ENCODE measurements around the gene CXCR2.

DNA sequence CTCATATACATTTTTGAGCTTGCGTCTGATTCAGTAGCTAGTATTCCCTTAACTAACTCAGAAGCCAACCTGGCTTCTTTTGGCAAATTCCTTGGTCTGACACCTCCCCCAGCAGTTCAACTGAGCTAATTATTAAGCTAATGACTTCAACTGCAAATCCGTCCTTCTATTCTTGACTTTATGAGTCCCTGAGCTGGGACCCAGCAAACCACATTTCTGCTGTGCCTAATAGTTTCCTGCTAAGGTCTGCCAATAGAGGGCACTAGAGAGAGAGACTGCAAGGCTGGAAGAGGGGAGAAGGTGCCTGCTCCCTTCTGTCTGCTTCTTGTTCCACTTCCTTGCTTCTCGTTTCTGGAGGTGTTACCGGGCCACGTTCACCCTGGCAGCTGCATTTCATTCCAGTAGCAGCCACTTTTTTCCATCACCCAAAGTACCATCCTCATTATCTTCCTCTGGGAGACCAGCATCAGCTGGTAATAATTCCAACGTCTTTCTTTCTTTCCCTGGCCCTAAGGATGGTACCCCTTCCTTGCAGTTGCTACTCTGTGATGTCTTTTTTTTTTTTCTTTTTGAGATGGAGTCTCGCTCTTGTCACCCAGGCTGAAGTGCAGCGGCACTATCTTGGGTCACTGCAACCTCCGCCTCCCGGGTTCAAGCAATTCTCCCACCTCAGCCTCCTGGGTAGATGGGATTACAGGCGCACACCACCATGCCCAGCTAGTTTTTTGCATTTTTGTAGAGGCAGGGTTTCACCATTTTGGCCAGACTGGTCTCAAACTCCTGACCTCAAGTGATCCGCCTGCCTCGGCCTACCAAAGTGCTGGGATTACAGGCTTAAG, 351.9 kb downstream of the TNS1 start:
- RAMPAGE, long total RNA: no peak
- RRBS: no CpG with 5 or more reads among the region's 13 CpGs

GRCh38 chr2:217681826-217682112, 321.0 kb downstream of the TNS1 start:
- RAMPAGE, long total RNA: no peak

DNA sequence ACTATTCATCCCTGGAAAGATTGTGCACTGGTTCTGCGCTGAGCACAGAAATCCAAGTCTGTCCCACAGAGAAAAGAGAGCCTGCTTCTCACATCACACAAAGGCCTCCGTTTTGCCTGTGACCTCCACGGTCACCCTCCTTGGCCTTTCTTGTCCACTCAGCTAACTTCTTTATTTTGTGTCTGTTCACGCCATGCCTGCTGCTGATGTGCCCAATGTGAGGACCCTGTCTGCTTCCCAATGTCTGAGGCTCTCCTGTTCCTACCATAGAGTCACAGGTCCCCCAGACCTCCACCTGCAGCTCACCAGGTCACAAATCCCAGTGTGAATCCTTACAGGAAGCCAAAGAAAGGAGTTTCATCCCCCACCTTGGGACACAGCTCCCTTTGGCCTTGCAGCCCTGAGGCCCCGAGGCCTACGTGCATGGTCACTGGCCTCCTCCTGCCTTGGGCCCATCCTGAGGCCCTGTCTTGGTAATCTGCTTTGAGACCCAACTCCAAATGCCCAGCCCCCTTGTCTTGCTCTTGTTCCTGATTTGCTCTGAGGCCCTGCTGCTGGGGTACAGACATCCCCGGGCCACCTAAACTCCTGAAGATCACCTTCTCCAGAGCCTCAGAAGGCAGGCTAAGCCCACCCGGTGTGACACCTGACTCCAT, 255.0 kb downstream of the TNS1 start:
- RAMPAGE, long total RNA: no peak
- RRBS: 91% methylated on average over 2 of the region's 8 CpGs

DNA sequence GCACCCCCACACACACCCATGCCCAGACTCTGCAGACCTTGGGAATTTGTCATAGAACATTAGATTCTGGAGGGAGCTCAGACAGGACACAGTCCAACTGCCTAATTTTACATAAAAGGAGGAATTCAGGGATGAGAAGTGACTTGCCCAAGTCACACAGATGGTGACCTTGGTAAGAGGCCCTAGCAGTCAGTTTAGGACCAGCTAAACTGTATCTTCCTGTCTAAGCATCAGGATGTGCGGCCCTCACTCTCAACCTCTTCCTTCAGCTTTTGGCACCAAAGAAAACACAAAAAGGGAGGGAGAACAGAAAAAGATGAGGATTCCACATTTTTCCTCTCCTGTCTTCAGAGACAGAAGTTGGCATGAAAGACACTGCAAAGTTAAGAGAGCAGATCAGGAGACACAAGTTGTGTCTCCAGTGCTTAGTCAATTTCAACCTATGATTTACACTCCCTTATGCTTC, 186.8 kb downstream of the TNS1 start:
- RAMPAGE, long total RNA: no peak
- RRBS: no CpG with 5 or more reads among the region's 1 CpG

DNA sequence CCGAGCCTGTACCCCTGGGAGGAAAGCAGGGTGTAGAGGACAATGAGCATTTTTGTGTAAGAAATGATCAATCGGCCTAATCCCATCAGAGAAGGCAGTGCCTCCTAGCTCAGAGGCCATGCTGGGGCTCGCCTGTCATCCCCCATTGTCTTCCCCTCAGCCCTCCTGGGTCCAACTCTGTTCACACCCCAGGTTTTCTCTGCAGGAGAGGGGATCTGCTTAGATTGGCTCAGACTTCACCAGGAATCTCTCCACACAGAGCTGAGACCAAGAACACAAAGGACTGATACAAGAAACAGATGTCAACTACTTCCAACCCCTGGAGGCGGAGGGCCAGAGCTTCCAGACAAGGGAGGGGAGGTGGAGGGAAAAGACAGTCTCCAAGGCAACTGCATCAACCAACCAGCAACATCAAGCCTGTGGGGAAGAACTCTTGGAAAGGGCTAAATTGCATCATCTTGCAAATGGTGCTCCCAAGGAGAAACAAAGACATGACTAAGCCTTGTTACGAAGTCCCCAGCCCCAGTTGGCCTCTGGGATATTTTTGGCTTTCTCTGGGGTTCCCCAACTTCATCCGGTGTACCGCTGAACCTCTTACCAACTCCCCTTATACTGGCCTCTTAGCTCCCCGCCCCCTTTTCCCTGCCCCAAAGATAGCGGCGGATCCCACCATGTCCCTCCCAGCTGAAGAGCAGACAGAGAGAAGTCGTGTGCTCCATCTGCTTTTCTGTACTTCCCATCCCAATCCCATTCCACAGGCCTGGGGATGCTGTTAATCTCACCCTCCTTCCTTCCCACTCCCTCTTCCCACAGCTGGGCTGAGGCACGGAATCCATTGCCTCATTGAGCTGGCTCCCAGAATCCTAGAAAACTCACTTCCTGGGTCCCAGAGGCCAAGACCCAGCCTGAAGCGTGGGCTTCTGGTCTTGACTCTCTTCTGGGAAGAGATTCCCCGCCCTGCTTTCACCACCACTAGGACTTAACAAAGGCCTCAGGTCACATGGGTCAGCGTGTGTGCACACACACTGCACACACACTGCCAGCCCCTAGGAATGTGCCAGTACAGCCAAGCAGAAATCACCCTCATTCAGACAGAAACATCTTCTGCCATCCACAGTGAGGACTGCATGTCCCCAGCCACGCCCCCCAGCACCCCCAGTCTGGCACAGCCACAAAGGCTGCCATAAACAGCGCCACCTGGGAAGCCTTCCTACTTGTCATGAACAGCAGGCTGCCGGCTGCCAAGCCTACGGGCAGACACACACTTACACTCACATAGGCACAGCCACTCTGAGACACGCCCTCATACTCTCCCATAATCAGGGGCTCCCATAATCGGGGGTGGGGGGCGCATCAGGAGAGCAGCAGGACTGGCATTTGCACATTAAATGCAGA, 166.1 kb downstream of the TNS1 start:
- RAMPAGE, long total RNA: no peak
- RRBS: no CpG with 5 or more reads among the region's 22 CpGs

- RAMPAGE, long total RNA: no peak
- RRBS: no CpG with 5 or more reads among the region's 5 CpGs
These were observed 136.5 kb downstream of the TNS1 start for GRCh38 chr2:217865984-217867044.

DNA sequence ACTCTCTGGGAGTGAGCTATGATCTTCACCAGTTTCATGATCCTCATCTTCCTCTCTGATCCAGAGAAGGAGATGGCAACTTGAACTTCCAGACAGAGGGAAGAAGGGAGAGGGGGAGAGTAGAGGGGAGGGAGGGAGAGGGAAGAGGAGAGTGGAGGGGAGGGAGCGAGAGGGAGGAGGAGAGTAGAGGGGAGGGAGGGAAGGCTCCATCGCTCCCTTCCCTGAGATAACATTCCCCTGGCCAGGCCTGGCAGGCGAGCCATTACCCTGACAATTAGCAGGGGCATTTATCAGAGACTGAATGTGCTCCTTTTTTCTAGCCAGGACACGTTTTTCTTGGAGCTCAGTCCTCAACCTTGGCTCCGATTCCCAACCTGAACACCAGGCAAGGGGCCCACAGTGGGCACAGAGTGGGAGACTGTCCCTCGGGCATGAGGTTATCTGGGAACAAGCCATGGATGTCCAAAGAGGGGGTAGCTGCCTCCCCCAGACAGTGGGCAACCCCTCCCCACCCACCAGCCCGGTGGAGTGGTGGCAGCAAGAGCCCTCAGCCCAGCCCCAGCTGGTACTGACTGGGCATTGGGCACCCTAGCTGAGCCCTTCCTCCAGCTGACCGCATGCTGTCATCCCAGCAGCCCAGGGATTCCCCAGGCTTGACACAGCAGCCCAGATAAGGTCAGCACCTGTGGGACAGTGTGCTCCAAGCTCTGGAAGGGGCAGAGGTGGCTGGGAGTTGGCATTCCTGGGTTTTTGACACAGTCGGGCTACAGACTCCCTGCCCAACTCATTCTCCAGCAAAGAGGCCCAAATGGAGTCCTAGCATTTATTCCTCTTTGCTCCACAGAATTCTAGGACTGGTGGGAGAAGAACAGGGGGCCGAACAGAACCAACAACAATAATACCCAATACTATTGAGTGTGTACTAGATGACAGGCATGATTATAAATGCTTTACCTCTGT, 81.7 kb downstream of the TNS1 start:
- RAMPAGE, long total RNA: no peak
- RRBS: no CpG with 5 or more reads among the region's 10 CpGs

DNA sequence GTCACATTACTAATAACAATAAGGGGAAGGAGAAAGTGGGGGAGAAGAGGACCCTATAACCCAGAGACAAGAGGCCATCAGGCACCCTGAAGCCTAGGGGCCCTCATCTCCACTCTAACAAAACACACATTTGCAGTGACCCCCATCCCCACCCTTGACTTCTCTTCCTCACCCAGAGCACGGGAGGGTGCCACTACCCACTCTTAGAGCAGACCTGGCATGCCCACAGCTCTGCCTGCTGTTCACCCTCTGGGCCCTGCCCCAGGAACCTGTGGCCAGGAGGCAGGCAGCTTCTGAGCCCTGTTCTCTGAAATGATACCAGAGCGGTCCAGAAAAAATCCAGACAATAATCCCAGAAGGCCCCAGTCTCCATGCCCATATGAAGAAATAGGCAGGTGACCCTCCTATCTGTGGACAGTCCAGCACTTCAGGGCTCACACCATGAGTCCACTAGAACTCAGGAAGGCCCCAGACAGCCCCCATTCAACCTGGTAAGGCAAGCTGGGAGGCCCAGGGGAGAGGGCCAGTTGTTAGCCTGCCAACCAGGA, 75.2 kb downstream of the TNS1 start:
- RAMPAGE, long total RNA: no peak
- RRBS: no CpG with 5 or more reads among the region's 2 CpGs

GRCh38 chr2:217940262-217940777, 62.5 kb downstream of the TNS1 start:
- RAMPAGE, long total RNA: no peak
- RRBS: no CpG with 5 or more reads among the region's 9 CpGs

GRCh38 chr2:217972422-217972861, 30.4 kb downstream of the TNS1 start:
- RAMPAGE, long total RNA: no peak
- RRBS: no CpG with 5 or more reads among the region's 1 CpG

DNA sequence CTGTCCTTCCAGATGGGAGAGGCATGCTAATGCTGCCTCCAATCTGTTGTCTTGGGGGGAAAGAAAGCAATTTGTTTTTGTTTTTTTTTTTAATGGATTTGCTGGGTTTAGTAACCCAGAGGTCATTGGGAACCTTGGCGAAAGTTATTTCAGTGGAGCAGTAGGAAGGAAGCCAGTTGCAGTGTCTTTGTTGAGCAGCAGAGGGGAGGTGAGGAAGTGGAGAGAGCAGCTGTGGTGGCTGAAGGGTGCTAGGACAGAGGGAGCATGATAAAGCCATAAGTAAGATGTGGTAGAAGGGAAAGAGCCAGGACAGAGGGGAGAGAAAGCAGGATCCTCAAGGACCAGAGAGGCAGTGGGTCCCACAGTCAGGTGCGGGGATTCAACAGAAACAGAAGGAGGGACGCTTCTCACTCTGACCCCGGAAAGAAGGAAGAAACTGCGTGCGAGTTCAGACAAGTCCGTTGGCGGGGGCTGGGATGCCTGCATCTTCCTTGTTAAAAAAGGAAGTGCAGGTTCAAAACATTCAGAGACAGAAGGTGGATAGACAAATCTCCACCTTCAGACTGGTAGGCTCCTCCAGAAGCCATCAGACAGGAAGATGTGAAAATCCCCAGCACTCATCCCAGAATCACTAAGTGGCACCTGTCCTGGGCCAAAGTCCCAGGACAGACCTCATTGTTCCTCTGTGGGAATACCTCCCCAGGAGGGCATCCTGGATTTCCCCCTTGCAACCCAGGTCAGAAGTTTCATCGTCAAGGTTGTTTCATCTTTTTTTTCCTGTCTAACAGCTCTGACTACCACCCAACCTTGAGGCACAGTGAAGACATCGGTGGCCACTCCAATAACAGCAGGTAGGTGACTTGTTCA, at the start of gene CXCR2:
Gene CXCR2, plus strand, starts transcription at position 526 of the 867 bp plus-strand sequence.
- RAMPAGE, long total RNA: no peak
- RRBS: no CpG with 5 or more reads among the region's 10 CpGs

DNA sequence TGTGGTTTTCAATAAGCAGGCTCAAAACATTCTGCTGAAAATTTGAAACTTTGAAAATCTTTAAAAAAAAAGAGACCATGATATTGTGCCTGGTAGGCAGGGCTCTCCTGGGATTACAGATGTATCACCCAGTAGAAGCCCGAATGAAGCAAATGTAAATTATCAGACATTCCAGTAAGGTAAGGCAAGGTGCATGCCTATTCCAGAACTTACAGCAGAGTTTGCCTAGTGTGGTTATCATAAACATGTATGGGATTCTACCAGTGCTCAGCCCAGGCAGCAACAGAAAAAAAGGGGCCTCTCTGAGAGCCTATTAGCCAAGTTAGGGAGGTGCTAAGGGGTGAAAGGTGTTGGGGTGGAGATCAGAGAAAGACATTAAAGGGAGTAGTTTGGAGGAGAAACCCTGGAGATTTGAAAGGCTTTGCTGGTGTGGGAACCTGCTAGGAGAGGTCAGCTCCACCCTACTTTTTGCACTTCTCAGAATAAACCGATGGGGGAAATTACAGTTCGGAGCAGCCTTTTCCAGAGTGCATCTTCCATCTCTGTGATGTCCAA, 2.9 kb downstream of the ARPC2 start:
- RAMPAGE, long total RNA: no peak
- RRBS: no CpG with 5 or more reads among the region's 3 CpGs

DNA sequence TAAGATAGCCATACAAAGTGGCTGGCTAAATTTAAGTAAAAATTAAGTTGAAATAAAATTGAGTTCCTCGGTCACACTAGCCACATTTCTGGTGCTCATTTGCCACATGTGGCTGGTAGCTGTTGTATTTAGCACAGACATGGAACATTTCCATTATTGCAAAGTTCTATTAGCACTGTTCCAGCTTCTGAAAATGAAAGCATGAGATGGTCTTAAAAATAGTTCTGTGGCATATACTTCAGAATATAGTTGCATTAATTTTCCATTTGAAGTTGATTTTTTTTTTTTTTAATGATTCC, 3.3 kb downstream of the ARPC2 start:
- RAMPAGE, long total RNA: no peak
- RRBS: no CpG with 5 or more reads among the region's 1 CpG

DNA sequence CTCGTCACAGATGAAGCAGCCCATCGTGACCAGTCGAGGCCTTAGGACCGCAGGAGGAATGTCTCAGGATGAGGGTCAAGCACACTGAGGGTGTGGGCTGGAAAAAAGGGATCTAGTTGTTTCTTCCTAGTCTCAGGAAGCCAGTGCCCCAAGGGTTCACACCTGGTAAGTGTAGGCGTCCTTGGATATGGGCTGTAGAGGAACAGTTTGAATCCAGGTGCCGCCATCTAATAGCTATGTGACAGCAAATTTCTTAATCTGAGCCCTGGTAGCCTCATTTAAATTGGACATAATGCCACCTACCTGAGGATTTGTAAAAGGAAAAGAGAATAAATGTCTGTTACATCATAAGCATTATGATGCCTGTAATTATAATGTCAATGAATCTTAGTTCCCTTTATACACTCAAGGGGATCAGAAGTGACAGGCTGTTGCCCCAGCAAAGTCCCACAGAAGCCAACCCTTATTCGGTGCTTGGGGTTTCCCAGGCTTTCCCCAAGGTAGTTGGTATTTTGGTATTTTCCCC, 3.7 kb upstream of the GPBAR1 start:
- RAMPAGE, long total RNA: no peak
- RRBS: no CpG with 5 or more reads among the region's 7 CpGs

- RAMPAGE, long total RNA: no peak
- RRBS: no CpG with 5 or more reads among the region's 11 CpGs
These were observed 5.0 kb downstream of the PNKD start for GRCh38 chr2:218275170-218275928.

- RAMPAGE, long total RNA: no peak
- RRBS: 35% methylated on average over 3 of the region's 27 CpGs
These were observed 9.9 kb downstream of the TMBIM1 start for GRCh38 chr2:218281920-218283352.

GRCh38 chr2:218291581-218292329, 548 bp downstream of the TMBIM1 start:
- RAMPAGE, long total RNA: no peak
- RRBS: 1% methylated on average over 8 of the region's 23 CpGs

- RAMPAGE, long total RNA: no peak
- RRBS: no CpG with 5 or more reads among the region's 9 CpGs
These were observed 4.3 kb upstream of the CTDSP1 start for GRCh38 chr2:218395495-218395695.

DNA sequence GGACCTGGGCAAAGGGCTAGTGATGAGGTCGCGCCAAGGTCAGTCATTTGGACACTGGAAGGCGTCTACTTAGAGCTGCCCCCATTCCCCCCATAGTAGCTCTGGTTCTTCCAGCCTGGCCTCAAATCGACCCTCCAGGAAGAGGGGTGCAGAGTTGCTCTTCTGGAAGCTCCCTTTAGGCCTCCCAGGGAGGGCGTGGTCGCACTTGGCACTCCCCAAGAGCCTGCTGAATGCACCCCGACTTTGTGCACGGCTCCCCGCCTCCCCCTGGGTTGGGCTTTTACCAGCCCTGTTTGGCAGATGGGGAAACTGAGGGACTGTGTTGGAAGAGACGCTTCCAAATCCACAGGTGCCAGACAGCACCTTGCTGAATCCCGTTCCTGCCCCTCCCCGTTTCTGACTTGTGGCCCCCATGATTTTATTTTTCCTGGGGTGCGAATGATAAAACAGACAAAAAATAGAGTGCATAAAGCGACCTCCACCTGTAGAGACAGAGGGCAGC, 2.4 kb upstream of the CTDSP1 start:
- RAMPAGE, long total RNA: no peak
- RRBS: no CpG with 5 or more reads among the region's 14 CpGs

DNA sequence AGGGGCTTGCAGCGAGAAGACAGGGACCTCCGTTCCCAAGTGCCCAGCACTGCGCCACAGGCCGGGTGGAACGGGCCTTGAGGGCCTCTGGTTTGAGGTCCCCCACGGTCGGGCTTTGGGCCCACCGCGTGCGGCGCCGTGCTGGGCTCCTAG, 932 bp upstream of the CTDSP1 start:
- RAMPAGE, long total RNA: no peak
- RRBS: no CpG with 5 or more reads among the region's 12 CpGs

All from epithelial cell of alveolus of lung (primary cell).